Skeletal muscle satellite cell (primary cell): Measurements from ENCODE around the gene UBQLN1.

- CAGE, long polyA plus RNA: no peak
Observed at GRCh38 chr9:82488445-82489108, 500.0 kb downstream of the SPATA31D1 start.

GRCh38 chr9:82560181-82560989, 502.6 kb downstream of the RASEF start:
- CAGE, long polyA plus RNA: no peak

GRCh38 chr9:83025541-83026115, 37.3 kb downstream of the RASEF start:
- CAGE, long polyA plus RNA: no peak

DNA sequence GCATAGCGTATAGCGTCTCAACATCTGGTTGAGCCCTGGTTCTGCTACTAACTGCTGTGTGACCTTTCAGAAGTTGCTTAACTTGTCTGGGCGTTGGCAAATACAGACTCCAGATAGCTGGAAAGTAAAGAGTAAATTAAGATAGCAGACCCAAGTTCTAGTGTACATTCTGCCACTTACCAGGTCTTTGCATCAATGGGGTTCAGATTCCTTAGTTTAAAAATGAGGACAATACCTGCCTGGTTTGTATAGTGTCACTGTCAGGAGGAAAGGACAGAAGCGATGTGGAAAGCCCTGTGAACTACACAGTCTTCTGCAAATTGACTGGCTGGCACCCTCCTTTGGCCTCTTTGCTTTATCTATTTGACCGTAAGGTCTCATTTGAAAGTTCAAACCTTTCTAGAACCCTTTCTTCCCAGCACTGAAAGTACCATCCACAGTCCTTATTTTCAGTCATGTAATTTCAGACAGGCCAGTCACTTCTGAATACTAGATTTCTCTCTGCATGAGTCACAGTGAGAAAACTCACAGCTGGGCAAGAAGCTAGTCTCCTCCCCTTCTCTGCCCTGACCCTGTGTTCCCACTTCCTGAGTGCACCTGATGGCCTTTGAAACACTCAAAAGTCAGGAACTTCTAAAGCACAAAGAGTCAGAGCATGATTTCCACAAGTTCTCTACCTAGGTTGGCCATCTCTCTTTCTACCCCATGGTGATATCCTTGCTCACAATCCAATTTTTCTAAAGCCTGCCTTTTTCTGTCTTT, 91.2 kb upstream of the RASEF start:
- CAGE, long polyA plus RNA: no peak

DNA sequence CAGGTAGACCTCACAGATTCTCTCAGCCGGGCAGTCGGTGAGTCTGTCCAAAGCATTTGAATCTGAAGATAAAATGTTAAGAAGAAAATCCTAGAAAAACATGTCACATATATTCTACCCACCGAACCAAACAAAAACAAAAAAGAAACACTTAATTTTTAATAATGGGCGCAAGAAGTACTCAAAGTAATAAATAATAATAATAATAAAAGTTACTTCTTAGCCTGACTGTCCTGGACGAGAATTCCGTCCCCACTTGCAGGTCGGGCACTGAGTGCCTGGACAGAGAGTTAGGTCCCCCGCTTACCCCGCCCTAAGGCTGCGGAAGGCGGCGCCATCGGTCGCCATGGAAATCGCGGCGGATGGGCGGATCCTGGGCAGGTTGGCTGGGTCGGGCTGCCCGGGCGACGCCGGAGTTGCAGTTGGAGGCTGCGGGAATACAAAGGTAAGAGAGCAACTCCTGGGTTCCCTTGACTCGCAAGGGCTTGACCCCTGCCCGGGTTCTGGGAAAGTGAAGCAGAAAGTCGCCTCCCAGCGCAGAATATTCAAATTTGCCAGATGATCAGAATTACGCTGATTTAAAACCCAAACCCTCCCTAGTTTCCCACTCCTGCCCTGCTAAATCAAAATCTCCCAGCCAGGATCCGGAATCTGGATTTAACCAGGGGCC, 156.1 kb upstream of the RASEF start:
- CAGE, long polyA plus RNA: no peak

- CAGE, long polyA plus RNA: no peak
Observed at GRCh38 chr9:83281311-83281946, 218.5 kb upstream of the RASEF start.

GRCh38 chr9:83449040-83449647, 89.1 kb downstream of the FRMD3 start:
- CAGE, long polyA plus RNA: no peak

DNA sequence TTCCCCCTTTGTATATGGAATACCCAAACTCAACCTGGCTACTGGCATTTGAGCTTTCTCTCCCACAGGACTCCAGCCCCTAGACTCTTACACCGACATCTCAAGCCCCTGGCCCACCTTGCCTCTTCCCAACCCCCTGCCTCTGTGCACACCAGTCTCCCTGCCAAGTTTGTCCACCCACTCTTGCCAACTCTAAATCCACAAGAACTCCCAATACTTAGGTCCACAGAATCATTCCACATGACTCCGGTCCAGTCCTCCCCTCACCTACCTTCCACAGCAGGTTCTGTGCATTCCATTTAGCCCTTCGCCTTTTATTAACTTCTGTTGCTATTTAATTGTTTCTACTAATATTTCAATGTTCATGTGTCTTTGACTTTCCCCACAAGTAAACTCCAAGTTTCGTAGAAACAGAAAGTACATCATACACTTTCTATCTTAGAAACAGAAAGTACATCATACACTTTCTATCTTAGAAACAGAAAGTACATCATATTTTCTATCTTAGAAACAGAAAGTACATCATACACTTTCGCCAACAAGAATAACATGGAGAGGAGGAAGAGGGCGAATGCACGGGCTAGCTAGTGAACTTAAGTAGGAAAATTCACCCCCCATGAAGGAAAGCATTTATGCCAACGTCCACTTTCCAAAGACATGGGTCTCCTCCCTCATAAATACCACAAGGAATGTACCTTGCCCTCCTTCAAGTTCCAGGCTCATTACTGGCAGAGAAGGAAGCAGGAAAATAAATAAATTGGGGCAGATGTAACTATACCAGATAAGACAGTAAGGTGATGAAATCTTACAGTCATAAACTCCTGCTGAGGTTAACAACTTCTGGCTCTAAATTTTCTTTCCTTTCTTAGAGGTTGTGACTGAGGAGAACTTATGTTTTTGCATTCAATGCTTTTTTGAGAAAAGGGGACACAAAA, 64.8 kb downstream of the FRMD3 start:
- CAGE, long polyA plus RNA: no peak

- CAGE, long polyA plus RNA: no peak
Observed at GRCh38 chr9:83657976-83658872, 35.3 kb downstream of the IDNK start.

DNA sequence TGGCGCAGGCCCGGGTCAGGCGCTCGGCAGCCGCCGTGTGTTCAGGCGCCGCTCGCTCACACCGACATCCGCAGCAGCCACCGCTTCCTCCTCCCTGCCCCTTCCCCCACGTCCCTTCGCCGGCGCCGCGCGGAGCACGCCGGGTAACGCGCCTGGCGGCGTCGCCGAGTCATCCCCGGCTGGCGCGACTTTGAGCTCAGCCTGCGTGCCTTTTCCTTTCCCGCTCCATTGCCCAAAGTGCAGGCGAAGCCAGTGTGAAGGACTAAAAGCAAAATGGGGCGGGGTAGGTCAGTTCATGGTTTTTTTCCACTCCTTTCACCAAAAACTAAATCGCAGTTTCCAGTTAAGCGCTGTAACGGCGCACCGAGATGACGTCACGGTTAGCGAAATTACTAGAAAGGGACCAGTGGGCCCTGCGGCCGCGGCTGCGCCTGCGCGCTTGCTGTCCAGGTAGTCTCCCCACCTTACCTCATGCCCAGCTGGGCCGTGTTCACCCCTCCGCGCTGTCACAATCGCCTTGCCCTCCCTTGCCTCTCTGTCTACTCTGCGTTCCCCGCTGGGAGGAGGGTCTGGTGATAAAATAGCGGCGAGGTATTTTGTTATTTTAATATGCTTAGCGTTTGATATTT, at the start of gene UBQLN1:
UBQLN1 (minus strand) TSS at position 96 of the 629 bp plus-strand sequence.
- CAGE, long polyA plus RNA: no peak

DNA sequence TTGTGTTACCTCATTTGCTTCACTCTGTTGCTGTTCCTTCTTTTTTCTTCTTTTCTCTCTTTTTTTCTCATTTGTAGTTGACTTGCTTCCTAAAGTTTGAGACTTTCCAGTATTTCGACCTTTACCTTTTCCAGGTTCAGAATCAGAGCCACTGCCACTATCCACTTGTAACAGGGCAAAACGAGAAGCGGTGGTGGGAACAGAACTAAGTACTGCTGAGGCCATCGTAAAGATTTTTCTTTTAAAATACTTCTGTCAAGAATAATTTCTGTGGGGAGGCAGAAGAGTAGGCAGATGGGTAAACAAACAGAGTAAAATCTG, 11.3 kb downstream of the GKAP1 start:
- CAGE, long polyA plus RNA: no peak

GRCh38 chr9:85534305-85534860, 207.4 kb downstream of the AGTPBP1 start:
- CAGE, long polyA plus RNA: no peak

DNA sequence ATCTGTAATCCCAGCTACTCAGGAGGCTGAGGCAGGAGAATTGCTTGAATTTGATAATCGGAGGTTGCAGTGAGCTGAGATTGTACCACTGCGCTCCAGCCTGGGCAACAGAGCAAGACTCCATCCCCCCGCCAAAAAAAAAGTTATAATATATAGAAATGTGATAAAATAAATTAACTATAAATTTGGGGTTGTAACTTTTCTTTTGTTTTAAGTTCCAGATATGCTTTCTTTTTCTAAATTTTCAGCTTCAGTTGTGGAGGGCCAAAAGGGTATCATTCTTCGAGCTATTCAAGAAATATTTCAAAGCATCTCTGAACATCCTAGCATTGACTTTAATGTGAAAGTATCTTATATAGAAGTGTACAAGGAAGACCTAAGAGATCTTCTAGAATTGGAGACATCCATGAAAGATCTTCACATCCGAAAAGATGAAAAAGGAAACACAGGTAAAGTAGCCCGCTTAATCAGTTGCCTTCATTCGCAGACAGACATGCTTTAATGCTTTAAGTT, 80.9 kb upstream of the AGTPBP1 start:
- CAGE, long polyA plus RNA: no peak

DNA sequence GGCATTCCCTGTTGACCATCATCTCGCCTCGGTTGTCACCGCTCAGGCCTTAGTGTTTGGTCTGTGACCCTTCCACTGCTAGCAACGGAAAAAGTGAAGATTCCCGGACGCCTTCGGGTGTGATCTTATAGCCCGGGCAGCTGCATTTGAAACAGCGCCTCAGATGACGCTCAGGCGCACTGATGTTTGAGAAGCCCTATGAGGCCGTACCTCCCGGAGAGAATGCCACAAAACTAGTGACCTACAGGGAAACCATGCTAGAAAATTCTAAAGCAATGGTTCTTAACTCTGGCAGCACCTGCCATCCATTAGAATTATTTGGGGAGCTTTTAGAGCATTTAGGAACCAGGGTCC, 668 bp upstream of the GOLM1 start:
- CAGE, long polyA plus RNA: no peak

GRCh38 chr9:86281489-86282463, 562 bp downstream of the ISCA1 start:
- CAGE, long polyA plus RNA: no peak

DNA sequence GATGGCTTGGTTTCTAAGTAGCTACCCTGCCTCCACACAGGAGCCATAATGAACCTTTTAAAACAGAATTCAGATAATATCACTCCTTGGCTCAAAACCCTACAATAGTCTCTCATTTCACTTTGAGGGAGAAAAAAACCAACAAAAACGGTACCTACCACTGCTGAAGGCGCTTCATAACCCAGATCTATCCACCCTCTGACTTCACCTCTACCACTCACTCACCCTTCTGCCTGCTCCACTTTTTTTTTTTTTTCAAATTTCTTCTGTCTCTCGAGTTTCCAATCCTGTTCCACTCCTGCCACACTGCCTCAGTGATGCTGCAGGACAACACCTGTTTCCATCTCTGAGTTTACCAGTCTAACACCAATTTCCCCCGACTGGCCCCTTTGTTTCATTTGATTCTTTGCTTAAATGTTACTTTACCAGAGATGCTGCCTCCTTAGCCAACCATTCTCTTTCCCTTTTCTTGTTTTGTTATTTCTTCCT, 15.4 kb upstream of the ISCA1 start:
- CAGE, long polyA plus RNA: no peak

DNA sequence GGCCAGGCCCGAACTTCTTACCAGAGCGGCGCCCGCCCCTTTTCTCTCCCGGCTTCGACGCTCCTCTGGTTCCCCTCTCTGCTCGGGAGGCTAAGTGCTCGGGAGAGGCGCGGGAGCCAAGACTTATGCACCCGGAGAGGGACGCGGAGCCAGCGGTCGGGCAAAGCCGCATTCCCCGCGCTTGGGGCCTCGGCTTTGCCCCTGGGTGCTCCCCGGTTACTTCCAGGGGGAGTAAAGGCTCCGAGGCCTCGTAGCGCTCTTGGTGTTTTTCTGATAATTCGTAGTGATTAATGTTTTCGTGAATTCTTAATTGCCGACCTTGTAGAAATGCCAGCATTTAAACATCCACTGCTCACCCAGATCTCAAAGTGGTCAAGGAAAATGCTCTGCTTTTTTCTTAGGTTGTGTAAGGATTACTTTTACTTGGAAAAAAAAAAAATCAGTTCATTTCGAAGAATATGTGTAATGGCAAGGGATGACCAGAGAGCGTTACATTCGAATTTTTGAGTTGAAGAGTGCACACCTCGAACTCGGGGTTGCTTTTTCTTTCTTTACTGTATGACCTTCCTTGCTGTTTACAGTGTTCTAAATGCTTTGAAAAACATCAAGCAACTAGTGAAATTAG, 636 bp upstream of the TUT7 start:
- CAGE, long polyA plus RNA: no peak

DNA sequence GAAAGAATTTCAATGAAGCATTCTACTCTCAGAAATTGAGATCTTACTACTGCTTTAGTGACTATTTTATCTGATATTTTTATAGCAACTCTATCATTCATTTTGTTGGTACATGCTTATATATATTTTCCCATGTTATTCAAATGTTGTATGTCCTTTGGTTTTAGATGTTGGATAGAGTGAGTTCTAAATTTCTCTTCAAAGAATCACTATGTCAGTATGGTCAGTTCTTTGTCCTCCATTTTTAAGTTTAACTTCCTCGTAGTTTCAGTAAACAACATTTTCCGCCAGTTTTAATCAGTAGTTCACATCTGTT, 82.1 kb upstream of the TUT7 start:
- CAGE, long polyA plus RNA: no peak

DNA sequence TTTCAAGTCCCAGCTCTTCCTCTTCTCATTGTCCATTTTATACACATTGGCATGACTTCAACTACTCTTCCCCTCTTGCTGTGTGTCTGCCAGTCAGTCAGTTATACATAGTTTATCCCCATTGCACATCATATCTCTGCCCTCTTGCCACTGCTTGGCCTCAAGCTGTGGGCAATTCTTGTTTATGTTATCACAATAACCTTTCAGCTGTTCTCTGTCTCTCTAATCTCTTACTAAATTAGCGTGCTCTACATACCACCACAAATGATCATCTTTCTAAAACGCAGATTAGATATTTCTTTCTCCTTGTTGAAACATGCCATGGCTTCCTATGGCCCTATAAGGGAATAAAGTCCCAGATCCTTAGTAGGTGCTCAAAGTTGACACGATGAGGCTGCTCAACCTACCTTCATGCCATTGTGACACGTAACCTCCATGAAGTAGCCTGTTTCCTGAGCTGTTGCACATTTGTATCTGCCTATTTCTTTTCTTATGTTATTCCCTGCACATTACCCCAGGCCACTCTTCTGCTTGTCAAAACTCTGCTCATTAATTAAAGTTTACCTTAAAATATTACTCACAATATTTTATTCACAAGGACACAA, 239.2 kb downstream of the GAS1 start:
- CAGE, long polyA plus RNA: no peak

DNA sequence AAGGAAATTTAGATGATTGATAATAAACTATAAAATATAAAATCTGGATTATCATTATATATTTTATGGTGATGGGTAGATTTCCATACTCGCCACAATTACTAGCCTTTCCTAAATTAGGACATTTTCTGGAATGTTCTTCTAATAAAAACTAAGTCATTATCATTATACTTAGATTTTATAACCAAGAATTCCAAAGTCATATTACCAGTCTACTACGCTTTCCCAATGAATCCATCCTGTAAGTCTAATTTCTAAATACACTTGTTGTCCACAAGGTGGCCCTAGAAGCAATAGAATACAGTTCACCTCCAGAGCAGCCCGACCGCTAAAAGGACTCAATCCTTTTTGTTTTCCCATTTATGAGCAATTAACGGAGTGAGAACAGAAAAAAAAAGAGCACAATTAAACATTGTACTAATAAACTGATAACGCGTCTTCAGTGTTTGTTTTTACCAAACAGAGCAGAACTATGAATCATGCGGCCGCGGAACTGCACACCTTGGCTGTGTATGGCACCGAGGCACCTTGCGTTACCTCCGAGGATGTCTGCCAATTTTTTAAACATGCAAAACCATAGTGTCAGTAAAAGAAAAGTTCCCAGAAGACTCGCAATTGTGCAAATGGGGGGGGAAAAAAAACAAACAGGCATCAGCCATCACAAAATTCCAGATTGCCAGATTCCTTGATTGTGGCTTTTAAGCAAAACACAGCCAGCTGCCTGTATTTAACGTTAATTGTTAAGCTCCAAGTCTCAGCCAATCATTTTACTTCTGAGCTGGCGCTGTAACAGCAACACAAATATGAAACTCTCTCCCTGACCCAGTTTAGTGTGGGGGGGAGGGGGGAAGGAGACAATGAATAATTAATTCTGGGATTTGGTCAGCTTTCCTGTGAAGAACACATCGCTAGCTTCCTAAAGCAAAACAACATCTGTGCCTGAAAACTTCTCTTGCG, 160.6 kb upstream of the DAPK1 start:
- CAGE, long polyA plus RNA: no peak